ENCODE measurements around the genes C5 and GSN.

DNA sequence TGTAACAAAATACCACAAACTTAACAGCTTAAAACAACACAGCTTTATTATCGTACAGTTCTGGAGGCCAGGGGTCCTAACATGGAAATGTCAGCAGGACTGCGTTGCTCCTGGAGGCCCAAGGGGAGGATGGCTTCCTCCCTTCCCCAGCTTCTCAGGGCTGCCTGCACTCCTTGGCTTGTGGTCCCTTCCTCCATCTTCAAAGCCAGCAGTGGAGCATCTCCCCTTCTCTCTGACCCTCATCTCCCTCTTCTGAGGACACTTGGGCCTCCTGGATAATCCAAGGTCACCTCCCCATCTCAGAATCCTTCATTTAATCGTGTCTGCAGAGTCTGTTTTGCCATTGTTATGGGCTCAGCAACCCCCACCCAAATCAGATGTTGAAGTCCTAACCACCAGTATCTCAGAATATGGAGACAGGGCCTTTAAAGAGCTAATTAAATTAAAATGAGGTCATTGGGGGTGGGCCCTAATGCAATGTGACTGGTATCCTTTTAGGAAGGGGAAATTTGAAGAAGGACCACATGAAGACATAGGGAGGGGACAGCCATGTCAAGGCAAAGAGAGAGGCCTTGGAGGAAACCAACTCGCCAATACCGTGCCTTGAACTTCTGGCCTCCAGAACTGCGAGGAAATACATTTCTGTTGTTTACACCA lies 9.0 kb downstream of the TRAF1 start:
- RRBS = no CpG with 5 or more reads among the region's 6 CpGs

- RRBS = 40% methylated on average over 32 of the region's 87 CpGs
These were observed 1.9 kb upstream of the TRAF1 start for GRCh38 chr9:120928137-120929247.

- RRBS = no CpG with 5 or more reads among the region's 7 CpGs
These were observed at the start of gene C5 for GRCh38 chr9:121049858-121051052. Gene C5, minus strand, starts transcription at chr9:121050275.

DNA sequence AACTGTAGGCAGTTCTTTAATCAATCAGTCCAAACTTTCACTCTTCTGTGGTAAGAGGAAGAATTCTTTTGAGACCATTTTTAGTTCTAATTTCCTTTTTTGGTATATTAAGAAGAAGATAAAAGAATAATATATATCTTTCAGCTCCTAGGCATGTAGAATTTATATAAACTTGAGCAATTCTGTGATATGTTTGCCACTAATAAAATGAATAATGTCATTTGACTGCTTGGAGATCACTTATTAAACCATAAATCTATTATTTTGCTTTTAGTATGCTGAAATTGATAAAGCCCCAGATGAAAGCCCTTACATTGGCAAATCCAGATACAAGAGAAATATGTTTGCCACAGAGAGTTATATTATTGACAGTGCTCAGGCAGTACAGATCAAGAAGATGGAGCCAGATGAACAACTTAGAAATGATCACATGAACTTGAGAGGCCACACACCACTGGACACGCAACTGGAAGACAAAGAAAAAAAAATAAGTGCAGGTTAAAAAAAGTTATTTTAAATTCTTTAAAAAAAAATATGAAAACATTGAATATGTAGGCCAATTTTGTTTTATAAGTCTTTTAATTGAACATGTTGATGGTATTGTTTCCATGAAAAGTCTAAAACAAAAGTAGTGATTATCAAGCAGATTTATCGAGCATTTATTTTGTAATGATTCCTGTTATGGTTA lies 38.6 kb downstream of the CNTRL start:
- RRBS = no CpG with 5 or more reads among the region's 2 CpGs

GRCh38 chr9:121140358-121140894 lies 61.2 kb downstream of the RAB14 start:
- RRBS = no CpG with 5 or more reads among the region's 4 CpGs

DNA sequence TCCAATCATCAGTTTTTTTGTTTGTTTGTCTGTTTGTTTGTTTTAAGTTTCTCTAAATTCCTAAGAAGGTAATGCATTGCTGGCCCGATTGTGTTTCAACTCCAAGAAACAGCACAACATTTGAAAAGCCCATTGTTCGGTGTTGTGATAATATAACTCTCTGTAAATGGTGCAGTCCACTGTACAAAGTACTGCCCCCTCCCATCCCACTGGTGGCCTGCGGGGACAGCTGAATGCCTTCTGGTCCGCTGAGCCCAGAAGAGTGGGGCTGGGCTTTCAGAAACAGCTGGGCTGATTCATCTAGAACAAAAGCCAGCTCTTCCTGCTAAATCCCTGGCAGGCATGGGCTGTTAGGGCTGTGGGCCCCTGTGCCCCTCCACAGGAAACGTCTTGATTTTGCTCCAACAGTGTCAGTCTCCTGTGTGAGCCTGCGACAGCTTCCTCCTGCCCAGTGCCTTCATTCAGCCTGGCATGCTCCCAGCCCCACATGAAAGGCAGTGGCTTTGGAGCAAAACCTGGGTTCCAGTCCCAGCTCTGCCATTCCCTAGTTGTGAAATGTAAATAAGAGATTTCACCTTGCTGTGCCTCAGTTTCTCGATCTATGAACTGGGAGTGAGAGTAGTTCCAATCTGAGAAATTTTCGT lies 6.9 kb upstream of the GSN start:
- RRBS = no CpG with 5 or more reads among the region's 8 CpGs

- RRBS = 1% methylated on average over 31 of the region's 65 CpGs
These were observed at the start of gene GSN for GRCh38 chr9:121267504-121268461. Gene GSN, plus strand, starts transcription at chr9:121268162.

DNA sequence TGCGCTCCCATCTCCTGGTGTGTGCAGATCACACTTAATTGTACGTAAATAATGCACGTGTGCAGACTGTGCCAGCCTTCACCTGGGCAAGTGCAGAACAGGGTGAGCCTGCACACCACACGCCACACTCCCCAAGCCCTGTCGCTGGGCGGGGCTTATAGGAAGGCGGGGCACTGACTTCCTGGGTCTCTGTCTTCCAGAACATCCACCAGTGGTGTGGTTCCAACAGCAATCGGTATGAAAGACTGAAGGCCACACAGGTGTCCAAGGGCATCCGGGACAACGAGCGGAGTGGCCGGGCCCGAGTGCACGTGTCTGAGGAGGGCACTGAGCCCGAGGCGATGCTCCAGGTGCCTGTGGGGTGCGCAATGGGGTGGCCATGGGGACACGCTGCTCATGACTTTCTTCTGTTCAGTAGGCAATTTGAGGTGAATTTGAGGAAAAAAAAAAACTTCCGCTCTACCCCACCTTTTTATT lies 44.2 kb downstream of the GSN start:
- RRBS = no CpG with 5 or more reads among the region's 19 CpGs

DNA sequence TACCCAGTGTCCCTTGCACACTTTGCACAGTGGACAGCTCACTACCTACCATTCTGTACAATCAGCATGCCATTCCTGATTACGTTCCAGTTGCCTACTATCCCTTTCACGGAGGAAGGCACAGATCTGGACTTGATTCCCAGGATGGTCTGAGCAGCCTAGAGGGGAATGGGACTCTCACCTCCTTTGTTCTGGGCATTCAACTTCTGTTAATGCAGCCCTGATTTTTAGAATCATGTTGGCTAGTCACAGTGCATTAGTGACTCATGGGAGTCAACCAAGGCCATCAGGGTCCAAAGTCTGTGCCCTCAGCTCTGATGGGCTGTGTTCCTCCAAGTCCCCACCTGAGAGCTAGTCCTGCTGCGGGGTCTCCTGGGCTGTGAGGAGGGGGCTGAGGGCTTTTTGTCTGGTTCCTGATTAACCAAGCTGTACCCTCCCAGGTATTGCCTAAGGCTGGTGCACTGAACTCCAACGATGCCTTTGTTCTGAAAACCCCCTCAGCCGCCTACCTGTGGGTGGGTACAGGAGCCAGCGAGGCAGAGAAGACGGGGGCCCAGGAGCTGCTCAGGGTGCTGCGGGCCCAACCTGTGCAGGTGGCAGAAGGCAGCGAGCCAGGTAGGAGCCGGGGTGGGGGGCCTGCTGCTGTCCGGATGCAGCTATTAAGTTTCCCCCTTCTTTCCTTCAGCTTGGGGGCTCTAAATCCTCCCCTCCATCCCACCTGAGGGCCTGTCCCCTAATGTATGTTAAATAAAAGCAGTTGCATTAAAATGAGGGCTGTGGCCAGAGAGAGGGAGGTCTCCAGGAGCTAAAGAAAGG lies 43.0 kb downstream of the STOM start:
- RRBS = no CpG with 5 or more reads among the region's 11 CpGs

DNA sequence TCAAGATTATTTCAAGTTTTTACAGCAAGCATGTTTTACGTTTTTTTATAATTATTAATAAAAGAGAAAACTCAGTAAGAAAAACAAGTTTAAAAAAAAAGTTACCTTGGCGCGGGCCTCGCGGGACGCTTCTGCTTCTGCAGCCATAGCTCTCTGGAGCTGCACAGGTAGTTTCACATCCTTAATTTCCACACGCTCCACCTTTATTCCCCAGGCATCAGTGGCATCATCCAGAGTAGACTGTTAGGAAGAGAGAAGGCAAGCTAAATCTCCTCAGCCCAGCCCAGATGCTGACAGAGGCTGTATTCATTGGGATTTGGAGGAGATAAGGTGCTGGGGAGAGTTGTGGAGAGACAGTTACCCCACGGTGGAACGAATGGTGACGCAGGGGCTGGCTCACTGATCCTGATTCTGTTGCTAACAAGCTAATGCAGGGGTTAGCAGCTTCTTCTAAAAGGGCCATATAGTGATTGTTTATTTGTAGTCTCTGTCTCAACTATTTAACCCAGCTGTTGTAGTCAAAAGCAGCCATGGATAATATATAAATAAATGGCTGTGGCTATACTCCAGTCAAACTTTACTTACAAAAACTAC lies 22.0 kb downstream of the STOM start:
- RRBS = no CpG with 5 or more reads among the region's 10 CpGs

DNA sequence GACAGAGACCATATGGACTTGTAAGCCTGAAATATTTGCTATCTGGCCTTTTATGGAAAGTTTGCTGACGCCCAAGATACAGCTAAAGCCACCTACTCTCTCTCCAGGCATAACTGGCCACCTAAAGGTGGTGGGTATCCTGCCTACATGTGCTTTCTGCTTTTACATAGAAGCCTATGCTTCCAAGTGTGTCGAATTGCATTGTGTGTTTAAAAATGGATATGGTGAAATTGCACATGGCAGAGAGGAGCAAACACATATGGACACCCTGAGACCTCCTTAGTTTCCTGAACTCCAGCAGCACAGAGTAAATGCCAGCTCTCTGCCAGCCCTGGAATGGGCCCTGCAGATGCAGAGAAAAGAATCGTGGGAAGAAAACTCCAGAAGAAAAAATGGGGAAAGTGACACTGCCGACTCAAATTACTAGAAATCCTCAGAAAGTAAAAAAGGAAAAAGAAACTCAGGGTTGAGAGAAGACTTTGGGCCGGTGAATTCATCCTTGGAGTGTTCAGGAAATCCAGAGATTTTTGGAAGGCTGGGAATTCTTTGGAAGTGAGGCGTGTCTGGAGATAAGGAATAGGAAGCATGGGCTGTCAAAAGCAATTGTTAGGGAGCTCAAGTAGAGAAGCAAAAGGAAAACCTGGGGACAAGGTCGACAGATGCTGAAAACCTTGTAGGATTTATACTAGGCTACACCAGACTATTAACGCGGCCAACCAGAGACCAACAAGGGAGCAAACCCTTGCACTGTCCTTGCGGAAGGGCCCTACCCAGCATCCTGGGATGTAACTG lies 11.3 kb downstream of the DAB2IP start:
- RRBS = no CpG with 5 or more reads among the region's 10 CpGs

GRCh38 chr9:121701934-121702321 lies 50.5 kb downstream of the DAB2IP start:
- RRBS = no CpG with 5 or more reads among the region's 13 CpGs

DNA sequence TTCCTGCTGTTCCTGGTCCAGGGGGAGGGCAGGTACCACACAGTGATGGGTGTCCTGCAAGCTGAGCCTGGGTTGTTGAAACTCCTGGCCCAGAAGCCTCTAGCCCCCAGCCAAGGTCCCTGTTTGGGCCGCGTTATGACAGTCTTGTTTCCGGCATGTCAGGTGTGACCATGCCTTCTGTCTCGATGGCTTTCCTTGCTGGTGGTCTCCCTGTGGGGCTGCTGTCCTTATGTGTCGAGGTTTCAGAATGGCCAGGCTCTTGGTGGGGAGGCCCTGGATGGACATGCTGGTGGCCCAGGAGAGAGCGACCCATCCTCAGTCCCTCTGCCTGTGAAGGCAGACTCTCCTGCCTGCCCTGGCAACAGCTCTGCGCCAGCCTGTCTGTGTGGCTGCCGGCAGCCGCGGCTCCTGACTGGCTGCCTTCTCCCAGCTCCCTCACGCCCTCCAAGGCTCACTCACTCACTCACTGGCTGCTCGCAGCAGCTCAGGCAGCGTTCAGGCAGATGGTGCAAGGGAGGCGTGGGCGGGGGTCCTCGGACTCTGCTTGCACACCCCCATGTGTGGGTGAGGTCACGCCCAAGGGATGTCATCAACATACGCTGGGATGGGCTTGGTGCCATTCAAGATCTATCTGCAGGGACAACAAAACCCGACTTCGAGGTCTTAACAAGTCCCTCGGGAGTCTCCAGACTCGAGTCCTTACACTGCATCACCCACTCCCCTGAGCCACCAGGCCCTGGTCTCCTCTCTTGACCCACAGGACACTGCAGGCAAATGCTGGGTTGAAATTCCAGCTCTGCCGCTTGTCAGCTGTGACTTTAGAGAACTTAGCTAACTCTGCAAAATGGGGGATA lies 66.6 kb downstream of the DAB2IP start:
- RRBS = no CpG with 5 or more reads among the region's 23 CpGs

- RRBS = no CpG with 5 or more reads among the region's 15 CpGs
These were observed 86.1 kb downstream of the DAB2IP start for GRCh38 chr9:121737320-121738147.

DNA sequence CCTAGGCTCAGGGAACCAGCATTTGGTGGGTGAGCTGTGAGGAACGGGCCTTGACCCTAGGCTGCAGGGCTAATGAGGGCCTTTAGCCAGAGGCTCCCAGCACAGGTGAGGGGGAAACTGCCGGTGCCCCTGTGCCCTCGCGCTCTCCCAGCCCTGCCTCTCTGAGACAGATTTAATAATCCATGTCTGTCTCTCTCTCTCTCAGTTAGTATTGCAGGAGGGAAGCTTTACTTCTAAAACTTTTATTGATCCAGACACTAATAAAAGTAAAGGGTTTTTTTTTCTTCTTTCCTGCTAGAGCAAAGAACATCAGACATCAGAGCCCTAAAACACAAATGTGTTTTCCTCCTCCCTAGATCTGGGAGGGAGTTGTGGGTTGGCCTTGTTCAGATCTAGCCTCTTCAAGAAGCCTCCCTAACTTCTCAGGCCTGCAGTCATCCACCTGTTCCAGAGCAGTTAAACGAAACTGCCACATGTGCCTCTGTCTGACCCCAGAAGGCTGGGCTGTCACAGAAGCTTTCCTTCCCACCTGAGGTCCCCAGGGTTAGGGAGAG lies 86.8 kb downstream of the DAB2IP start:
- RRBS = no CpG with 5 or more reads among the region's 5 CpGs

GRCh38 chr9:121753762-121754595 lies 102.5 kb downstream of the DAB2IP start:
- RRBS = no CpG with 5 or more reads among the region's 12 CpGs

- RRBS = no CpG with 5 or more reads among the region's 6 CpGs
These were observed 106.3 kb downstream of the DAB2IP start for GRCh38 chr9:121757604-121758343.

GRCh38 chr9:121774189-121774487 lies 122.7 kb downstream of the DAB2IP start:
- RRBS = no CpG with 5 or more reads among the region's 11 CpGs

DNA sequence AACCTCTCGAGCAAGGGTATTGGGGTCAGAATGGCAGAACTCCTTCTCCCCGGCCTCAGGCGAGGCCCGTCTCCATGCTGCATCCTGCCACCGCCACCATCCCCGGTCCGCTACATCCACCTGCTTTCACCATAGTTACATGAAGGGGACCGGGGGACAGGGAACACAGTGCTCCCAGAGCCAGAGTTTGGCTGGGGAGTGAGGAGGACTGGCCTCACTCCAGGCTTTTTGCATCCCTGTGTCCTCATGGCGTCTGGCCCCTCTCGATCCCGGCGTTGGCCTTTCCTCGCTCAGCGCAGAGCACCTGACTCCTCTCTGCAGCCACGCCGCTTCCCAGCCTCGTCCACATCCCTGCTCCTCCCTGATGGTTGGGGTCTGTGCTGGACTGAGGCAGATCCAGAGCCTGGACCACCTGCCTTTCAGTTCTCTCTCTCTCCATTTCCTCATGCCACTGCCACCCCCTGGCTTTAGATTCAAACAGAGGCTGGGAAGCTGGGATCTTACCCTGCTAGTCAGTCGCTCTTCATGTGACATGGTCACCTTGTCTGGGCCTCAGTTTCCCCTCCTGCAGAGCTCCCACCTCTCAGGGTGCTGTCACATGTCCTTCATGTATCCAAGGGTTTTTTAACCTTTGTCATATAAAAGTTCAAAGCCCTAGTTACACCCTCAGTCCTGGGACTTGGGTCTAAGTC lies 124.0 kb downstream of the DAB2IP start:
- RRBS = 98% methylated on average over 9 of the region's 18 CpGs

DNA sequence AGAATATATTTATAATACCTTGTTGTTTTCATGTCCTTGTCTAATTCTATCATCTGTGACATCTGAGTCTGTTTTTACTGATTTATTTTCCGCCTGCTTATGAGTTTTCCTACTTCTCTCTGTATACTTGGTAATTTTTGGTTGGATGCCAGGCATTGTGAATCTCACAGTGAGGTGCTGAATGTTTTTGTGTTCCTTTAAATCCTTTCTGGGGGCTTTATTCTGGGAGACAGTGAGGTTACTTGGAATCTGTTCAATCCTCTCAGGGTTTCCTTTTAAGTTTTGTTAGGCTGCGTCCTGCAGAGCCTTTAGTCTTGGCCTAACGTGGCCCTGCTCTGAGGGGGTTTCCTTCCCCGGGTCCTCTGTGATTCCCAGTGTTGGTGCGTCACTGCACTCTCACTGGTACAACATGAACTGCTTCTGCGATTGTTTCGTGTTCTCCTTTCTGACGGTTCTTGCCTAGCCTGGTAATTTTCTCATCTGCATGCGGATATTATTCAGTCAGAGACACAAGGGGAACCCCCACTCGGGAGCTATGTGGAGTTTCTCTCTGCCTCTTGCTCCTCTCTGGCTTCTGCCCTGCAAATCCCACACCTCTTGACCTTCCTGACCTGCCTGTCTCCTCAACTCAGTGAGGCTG lies 128.0 kb downstream of the DAB2IP start:
- RRBS = no CpG with 5 or more reads among the region's 10 CpGs